Natural killer cell (primary cell): ENCODE results near the genes ARMH2, H1-1, H2AC4, H3C4 and H3C6.

- PRO-cap = no peak
Measured at GRCh38 chr6:24798670-24799142, at the start of gene ARMH2. Gene ARMH2 (minus strand): TSS chr6:24798917.

DNA sequence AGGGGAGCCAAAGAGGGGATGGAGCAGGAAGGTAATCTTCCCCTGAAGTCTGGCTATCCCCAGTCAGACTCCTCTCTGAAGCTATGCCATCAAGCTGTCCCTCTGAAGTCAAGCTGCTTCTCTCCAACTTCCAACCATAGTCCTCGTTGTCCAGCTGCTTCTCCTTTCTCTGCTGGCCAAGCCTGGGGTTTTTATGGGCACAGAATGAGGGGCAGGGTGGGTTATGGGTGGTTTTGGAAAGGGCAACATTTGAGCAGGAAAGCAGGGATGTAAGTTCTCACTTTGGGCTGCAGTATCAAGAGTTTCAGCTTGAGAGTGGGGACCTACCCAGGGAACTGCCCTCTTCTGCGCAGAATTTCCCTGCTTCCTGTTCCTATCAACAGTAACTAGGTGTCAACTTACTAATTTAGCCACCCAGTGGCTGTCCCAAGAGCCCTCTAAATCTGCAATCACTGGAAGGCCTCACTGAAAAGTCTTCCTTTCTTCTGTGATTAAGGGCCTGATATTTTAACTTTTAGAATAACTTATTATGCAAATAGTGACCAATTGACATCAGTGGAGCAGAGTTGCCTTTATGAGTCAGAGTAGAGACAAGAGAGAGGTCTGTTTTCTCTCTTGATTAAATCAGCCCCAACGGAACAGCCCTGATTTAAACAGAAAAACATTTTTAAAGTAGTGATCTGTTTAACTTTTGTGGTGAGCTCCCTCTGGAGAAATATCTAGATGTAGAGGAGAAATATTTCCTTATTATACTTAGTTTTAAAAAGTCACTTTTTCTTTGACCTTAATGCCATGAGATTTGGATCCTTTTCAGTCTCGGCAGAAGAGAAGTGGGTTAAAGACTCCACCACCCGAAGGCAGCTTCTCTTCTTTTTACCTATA is 118.2 kb upstream of the RIPOR2 start:
- PRO-cap = unidirectional peak, minus-strand start at position 297 of the sequence; unidirectional peak, minus-strand start at position 349 of the sequence

DNA sequence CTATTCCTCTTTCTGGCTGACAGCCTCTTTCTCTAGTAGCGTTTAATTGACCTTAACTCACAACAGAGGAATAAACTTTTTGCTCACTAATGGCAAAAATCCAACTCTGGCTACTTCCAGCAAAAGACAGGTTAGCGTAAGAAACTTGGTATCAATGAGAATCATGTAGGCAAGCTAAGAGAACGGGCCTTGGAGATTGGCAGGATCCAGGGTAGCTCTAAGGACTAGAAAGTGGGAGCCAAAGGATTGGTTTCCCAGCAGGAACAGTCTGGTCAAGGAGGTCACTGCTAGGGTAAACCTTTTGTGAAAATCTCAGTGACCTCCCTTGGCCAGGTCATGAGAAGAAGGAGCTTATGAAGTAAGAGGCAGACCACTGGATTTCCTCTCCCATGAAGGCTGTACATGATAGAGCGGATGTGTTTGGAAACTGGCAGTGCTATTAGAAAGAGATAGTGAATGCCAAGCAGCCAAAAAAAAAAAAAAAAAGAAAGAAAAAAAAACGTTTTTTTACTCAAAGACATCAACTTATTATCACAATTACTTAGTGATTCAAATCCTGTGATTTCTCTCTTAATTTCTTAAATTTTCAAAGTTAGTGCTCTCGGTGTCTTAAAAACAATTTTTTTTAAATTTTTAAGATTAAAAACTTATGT is 86.0 kb upstream of the CARMIL1 start:
- PRO-cap = no peak

GRCh38 chr6:25218126-25218854 is 60.9 kb upstream of the CARMIL1 start:
- PRO-cap = no peak

GRCh38 chr6:25415712-25416134 is 136.5 kb downstream of the CARMIL1 start:
- PRO-cap = no peak

DNA sequence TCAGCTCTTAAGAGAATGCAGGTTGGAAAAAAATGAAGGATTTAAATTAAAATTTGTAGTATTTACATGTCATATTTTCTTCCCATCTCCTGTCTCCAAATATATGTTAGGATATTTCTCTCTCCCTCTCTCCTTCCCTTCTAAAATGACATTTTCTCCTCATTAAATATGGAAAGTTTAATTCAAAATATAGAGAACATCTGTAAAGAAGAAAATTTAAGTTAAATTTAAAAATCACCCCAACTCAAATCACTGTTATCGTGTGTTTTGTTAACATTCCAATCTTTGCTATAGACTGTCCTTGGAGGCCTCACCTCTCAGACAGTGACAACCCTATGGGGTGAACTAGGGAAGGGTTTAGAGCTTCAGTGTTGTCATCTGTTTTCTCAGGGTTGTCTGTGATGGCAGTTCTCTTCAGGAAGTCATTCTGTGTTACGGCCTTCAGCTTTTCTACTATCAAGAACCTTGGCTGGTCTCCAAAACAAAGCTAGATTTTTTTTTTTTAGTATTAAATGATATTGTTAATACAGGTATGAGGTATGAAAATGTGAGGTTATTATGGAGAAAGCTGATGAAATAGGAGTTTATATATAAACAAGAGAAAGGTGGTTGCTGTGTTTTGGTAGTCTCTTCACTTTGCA is 162.3 kb downstream of the CARMIL1 start:
- PRO-cap = no peak

- PRO-cap = no peak
Measured at GRCh38 chr6:25927565-25928458, 2.7 kb downstream of the SLC17A2 start.

GRCh38 chr6:25964983-25965402 is 2.4 kb downstream of the TRIM38 start:
- PRO-cap = no peak

DNA sequence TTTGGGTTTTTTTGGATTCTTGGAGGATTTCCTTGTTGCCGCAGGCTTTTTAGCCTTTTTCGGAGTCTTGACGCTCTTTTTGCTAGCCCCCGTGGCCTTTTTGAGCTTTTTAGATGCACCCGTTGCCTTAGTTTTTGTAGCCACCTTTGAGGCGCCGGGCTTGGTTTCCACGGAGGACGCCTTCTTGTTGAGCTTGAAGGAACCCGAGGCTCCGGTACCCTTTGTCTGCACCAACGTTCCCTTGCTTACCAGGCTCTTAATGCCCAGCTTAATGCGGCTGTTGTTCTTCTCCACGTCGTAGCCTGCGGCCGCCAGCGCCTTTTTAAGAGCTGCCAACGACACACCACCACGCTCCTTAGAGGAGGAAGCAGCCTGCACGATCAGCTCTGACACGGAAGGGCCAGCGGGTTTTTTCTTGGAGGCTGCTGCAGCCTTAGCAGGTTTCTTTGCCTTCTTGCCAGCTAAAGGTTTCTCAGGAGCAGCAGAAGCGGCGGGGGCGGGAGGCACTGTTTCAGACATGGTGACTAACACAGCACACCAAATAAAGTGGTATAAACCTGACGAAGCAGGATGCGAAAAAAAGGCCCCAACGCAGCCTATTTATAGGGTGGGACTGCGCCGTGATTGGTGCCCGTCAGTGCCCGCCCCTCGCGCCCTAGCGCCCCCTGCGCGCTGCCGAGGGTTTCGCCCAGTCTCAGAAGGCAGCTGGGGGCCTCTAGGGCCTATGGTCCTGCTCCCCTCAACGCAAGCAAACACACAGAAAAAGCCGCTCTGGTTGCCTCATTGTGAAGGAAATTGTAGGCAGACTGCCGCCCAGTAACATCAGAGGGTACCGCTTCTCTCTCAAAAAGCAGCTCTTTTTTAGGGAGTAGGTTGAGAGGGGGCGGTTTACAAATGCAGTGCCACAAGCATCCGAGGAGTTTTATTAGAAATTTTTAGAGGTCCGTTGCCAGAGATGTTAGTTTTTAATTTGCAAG is at the start of gene H1-1:
H1-1 (minus strand) TSS at position 574 of the 977 bp plus-strand sequence.
- PRO-cap = bidirectional peak, plus-strand start at position 691 of the sequence, minus-strand start at position 513 of the sequence

- PRO-cap = no peak
Measured at GRCh38 chr6:26019785-26020070, 523 bp upstream of the H3C1 start.

DNA sequence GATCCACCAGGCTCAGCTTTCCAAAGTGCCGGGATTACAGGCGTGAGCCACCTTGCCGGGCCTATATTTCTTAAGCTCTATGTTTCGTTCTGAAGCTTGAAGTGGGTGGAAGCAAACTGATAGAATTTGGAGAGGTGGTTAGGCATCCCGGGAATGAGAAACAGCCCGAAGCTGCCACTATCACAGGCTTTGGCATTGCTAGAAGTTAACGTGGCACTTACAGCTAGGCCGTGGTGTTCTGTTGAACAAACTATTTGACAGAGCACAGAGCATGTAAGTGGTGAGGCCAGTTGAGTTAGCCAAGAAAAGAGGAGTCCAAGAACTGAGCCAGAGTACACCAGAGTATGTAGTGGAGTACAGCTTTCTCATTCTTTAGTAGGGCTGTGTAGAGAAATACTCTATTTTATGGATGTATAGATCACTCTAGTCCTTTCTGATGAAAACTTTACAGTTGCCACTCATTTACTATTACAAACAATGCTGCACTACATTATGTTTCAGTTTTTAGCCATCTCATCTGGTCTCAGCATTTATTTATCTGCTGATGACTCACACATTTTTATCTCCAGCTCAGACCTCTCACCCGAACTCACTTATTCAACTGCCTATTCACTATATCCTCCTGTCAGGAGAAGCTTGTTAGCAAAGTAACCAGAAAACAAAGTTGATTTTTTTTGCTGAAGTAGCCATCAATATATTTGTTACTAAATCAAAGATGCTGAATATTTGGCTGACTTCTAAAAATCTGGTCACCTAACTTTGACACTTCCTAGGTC is 1.6 kb downstream of the H4C2 start:
- PRO-cap = no peak

DNA sequence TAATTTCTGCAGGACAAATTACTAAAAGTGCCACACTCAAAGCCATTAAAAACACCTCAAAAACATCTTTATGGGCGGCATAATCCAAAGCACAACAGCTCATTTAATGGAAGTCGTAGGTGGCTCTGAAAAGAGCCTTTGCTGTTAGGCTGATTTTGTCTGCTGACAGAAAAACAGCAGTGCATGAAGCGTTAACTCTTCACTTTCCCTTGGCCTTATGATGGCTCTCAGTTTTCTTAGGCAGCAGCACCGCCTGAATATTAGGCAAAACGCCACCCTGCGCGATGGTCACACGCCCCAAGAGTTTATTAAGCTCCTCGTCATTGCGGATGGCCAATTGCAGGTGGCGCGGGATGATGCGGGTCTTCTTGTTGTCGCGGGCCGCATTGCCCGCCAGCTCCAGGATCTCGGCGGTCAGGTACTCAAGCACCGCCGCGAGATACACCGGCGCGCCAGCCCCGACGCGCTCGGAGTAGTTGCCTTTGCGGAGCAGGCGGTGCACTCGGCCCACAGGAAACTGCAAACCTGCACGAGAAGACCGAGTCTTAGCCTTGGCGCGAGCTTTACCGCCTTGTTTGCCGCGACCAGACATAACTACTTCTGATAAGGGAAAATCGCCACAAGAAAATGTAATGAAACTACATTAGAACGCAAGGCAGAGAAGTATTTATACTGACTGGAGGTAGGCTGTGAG is at the start of gene H2AC4:
H2AC4 (minus strand) TSS at position 642 of the 694 bp plus-strand sequence.
- PRO-cap = unidirectional peak, plus-strand start at position 336 of the sequence; unidirectional peak, plus-strand start at position 386 of the sequence; bidirectional peak, plus-strand start outside the sequence, minus-strand start at position 642 of the sequence

DNA sequence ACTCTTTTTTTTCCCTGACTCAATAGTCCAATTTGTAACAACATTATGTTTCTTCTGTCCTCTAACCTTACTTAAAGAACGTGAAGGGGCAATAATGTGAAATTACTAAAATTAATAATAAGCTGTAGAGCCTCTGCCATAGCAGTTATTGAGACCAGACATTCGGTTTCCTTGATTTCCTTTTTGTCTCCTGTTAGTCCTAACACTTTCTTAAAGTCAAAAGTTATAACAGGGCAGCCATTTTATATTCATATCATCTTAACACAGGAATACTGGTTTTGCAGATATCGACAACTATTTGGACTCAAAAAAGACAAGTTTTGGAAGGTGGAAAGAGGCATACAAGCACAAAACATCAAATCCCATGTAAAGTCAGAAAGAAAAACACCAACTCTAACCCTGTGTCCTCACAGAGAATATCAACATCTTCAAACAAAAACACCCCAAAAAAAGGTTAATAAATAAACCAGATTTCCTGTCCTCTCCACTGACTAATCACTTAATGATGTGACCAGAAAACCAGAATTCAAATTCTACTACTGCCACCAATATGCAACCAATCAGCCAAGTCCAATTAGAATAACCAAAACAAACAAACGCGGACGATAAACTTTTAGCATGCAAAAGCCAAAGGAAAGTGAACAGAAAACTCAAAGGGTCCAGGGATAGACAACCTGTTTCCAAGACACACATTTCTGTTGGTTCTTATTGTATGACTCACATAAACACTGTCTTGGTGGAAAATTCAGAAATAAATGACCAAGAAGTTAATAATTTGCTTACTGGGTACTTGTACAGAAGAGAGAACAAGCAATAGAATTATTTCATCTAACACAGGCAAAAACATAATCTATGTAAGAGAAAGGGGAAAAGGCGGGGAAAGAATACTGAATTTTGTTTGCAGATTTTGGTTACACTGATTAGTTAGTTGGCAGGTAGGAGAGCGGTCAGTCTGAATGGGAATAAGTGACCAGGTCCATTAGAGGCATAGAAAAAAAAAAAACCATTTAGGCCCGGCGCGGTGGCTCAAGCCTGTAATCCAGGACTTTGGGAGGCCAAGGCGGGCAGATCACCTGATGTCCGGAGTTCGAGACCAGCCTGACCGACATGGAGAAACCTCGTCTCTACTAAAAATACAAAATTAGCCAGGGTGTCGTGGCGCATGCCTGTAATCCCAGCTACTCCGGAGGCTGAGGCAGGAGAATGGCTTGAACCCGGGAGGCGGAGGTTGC is 2.5 kb downstream of the H2BC4 start:
- PRO-cap = no peak

GRCh38 chr6:26128358-26128998 is 4.5 kb downstream of the H2AC6 start:
- PRO-cap = no peak

GRCh38 chr6:26159250-26159871 is 1.4 kb downstream of the H2BC5 start:
- PRO-cap = bidirectional peak, plus-strand start at chr6:26159357, minus-strand start at chr6:26159212

DNA sequence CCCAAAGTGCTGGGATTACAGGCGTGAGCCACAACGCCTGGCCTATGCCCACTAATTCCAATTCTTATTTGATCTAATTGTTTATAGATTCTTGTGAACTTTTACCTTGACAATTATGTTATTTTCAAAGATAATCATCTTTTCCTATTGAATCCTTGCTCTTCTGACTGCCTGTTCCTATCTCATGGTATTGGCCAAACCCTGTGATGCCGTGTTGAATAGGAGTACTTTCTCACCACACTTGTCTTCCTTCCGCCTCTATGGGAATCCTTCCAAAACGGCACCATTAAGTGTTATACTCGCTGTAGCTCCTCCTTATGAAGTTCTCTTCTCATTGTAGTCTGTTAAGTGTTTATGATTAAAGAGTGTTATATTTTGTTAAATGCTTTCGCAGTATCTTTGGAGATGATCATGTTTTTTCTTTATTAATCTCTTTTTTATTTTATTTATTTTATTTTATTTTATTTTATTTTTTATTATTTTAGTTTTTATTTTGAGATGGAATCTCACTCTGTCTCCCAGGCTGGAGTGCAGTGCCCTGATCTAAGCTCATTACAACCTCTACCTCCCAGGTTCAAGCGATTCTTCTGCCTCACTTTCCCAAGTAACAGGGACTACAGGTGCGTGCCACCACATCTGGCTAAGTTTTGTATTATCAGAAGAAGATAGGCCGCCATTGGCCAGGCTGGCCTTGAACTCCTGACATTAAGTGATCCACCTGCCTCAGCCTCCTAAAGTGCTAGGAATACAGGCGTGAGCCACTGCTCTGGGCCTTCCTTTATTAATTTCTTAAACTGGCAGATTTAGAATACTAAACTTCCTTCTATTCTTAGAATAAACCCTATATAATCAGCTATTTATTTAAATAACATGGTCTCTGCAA is 10.0 kb upstream of the H2BC6 start:
- PRO-cap = no peak

DNA sequence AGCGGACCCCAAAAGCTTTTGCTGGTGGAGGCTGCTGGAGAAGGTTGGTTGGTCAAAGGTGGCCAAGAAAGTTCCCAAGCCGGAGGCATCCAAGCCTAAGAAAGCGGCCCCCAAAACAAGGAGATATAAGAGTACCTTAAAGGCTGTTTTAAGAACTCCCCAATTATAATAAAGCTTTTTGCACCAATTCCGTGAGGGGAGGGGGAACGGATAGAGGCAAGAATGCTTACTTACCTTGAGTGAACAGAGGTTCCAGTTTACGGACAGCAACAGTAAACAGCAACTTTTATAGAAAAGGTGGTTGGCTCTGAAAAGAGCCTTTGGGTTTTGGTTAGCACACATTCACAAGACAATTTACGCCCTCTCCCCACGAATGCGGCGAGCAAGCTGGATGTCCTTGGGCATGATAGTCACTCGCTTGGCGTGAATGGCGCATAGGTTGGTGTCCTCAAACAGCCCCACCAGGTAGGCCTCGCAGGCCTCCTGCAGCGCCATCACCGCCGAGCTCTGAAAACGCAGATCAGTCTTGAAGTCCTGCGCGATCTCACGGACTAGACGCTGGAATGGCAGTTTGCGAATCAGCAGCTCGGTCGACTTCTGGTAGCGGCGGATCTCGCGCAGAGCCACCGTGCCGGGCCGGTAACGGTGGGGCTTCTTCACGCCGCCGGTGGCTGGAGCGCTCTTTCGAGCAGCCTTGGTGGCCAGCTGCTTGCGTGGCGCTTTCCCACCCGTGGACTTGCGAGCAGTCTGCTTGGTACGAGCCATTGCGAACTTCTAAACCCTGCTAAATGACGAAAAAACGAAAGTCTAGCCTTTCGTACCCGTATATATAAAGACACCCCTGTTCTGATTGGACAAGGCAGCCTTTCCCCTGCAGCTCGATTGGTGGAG is at the start of gene H3C4:
H3C4 (minus strand) TSS at position 801 of the 891 bp plus-strand sequence.
- PRO-cap = bidirectional peak, plus-strand start at position 523 of the sequence, minus-strand start at position 565 of the sequence; bidirectional peak, plus-strand start outside the sequence, minus-strand start at position 801 of the sequence

DNA sequence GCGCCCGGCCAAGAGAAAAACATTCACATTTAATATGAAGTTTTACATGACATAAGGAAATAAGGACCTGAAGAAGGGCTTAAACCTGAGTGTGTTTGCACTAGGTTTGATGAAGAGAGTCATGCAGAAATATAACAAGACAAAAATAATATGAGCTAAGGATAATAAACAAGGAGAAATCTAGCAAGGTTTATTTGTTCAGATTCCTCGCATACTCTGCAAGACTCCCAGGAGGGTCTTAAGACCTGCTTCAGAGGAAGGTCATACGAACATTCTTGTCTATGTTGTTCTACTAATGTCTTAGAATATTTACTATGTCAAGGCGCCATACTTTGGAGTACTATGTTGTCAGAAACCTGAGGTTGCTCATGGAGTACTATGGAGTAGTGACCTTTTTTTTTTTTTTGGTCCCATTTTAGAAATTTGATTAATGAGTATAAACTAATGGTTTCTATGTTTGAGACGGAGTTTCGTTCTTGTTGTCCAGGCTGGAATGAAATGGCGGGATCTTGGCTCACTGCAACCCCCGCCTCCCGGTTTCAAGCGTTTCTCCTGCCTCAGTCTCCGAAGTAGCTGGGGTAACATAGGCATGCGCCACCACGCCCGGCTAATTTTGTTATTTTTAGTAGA is 2.0 kb downstream of the H2BC8 start:
- PRO-cap = no peak

- PRO-cap = no peak
Measured at GRCh38 chr6:26223214-26223649, 1.7 kb upstream of the H3C6 start.

DNA sequence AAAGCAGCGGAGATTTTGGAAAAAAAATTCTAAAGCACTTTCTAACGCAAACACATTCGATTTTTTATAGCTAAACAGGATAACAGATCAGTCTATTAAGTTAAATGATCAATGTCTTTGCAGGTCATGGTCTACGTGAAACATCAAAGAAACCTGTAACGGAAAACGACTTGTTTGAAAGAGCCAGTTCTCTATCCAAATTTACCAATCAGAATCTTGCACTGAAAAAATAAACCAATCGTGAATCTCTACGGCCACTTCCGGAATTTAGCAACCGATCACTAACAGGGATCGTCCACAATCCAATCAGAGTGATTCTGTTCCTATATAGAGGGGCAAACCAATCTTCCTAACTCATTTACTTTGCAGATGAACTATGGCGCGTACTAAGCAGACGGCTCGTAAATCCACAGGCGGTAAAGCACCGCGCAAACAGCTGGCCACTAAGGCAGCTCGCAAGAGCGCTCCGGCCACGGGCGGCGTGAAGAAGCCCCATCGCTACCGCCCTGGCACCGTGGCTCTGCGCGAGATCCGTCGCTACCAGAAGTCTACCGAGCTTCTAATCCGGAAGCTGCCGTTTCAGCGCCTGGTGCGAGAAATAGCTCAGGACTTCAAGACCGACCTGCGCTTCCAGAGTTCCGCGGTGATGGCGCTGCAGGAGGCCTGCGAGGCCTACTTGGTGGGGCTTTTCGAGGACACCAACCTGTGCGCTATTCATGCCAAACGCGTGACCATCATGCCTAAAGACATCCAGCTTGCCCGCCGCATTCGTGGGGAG is at the start of gene H3C6:
H3C6 (plus strand) TSS at position 357 of the 778 bp plus-strand sequence.
- PRO-cap = unidirectional peak, plus-strand start at position 358 of the sequence